Spinal cord (tissue), 3 donors: ENCODE data around the gene C1orf94.

GRCh38 chr1:33470470-33471216, 1.8 kb upstream of the ZSCAN20 start:
- PRO-cap: no peak
- RAMPAGE, long total RNA: no peak

DNA sequence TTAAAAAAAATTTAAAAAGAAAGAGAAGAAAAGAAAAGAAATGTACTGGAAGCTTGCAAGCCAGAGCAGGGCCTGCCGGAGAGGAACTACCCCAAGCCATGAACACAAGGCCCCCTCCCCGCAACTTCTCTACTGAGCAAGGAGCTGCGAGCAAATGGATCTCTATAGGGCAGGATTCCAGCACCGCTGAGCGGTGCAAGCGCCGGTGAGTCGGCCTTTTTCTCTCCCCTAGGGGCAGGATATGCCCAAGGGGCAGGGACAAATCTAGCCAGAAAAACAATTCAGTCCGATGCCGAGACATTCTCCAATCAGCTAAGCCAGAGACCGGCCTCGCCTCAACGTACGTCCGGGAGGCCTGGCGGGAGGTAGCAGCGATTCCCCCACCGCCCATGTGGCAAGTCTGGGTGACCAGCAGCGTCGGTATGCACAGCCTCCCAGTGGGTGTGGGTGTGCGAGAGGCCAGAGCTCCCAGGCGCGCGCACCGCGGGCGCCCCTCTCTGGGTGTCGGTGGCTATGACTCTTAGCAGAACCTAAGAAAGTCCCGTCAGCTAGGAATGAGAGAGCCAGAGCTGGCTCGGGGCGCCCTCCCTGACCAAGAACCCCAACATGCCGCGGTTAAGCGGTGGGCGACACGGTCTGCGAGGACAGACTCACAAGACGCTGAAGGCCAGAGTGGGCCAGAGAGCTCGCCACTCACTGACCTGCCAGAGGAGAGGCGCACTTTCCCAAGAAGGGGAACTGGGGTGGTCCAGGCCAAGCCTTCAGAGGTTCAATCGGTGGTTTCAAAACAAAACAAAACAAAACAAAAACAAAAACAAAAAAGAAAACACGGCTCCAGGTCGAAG, 1.9 kb downstream of the CSMD2 start:
- PRO-cap: no peak
- RAMPAGE, long total RNA: no peak

- PRO-cap: no peak
- RAMPAGE, long total RNA: no peak
Measured at GRCh38 chr1:34163724-34164629, 1.1 kb downstream of the CSMD2 start.

- PRO-cap: no peak
- RAMPAGE, long total RNA: no peak
Measured at GRCh38 chr1:34166754-34167341, 1.8 kb upstream of the CSMD2 start.

GRCh38 chr1:34176554-34177083, at the start of gene C1orf94:
Gene C1orf94, plus strand, starts transcription at chr1:34176907.
- PRO-cap: no peak
- RAMPAGE, long total RNA: no peak

DNA sequence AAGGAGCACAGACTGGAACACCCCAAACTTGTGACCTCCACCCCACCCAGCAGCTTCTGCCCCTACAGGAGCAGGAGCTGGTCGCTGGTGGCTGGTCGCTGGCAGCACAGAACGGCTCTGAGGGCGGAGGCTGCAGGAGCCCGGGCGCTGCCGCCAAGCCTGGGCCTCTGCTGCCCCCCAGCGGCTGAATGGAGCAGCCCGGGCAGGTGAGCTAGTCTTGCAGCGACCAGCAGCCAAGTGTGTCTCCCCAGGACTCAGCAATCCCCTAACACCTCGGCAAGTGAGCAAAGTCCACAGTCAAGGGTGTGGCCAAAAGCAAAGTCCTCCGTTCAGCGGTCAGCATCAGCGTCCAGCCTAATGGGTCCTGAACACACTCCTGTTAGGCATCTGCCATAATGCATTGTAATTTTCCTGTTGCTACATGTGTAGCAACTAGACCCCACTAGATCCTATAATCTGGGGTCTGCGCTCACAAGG, 12.1 kb upstream of the GJB5 start:
- PRO-cap: no peak
- RAMPAGE, long total RNA: no peak

- PRO-cap: no peak
- RAMPAGE, long total RNA: no peak
Measured at GRCh38 chr1:34885343-34886193, 26.0 kb upstream of the SMIM12 start.

DNA sequence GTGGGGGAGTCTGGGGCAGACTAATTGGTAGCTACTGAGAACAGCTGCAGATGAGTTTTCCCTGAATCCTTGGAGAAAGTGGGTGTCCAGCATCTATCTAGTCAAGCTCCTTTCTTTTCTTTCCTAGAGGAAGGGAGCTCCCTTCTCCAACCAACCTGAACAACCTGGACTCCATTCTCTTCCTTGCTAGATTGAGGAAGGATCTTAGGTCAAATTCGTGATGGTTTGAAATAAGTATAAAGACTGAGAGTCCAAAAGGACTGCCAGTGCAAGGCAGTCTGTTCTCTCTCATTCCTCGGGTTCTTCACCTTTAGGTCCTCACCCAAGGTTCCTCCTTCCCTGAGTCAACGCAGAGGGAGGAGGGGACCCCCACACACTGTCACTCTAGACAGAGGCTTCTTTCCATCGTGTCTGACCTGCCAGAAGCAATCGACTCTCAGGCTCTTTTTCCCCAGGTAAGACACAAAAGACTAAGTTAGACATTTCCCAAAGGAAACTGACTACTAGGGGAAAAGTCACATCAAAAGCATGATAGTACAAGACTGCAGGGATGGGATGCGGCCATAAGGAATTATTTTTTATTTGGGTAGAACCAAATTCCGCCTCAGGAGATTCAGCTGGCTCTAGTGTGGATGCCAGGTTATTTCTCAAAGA, 12.2 kb downstream of the TMEM35B start:
- PRO-cap: no peak
- RAMPAGE, long total RNA: no peak

GRCh38 chr1:35388665-35389289, 120.3 kb downstream of the ZMYM4 start:
- PRO-cap: no peak
- RAMPAGE, long total RNA: no peak

- PRO-cap: no peak
- RAMPAGE, long total RNA: no peak
Measured at GRCh38 chr1:35538796-35539406, 18.3 kb downstream of the KIAA0319L start.

DNA sequence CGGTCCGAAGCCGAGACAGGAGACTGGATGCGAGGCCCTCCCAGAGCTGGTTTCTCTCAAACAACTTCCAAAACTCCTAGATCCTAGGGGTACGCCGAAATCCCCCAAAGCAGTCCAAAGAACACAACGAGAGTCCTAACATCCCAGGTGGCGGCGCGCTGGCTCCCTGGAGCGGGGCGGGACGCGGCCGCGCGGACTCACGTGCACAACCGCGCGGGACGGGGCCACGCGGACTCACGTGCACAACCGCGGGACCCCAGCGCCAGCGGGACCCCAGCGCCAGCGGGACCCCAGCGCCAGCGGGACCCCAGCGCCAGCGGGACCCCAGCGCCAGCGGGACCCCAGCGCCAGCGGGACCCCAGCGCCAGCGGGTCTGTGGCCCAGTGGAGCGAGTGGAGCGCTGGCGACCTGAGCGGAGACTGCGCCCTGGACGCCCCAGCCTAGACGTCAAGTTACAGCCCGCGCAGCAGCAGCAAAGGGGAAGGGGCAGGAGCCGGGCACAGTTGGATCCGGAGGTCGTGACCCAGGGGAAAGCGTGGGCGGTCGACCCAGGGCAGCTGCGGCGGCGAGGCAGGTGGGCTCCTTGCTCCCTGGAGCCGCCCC, 3.7 kb downstream of the TFAP2E start:
- PRO-cap: no peak
- RAMPAGE, long total RNA: no peak

- PRO-cap: no peak
- RAMPAGE, long total RNA: no peak
Measured at GRCh38 chr1:35707113-35707659, 11.5 kb downstream of the C1orf216 start.

DNA sequence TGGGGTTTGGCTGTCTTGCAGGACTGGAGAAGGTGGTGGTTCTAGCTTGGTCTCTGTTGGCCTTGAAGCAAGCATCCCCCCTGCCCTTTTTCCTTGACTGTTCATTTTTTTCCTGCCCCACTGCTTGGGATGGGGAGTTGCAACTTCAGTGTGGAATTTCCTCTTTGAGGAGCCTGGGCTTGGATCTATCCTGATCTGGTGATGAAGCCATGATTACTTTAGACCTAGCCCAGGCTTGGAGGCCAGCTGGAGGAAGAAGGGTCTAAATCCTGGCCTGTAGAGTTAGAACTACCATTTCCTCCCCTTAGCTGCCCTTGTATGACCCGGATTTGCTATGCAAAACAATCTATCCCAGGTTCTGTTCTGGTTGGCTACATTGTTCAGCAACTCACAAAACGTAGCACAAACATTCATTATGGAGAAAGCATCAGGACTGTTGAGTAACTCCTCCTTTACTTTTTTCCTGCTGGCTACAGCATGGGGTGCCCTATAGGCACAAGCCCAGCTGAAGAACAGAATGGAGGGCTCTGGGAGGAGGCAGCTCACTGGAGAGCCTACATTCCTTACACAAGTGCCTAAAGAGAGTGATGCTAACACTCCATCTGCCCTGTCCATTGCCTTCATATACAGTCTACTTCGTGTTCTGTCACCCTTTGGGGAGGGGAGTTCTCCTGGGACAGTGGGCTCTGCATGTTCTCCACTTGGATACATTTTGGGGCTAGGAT, 9.4 kb upstream of the AGO3 start:
- PRO-cap: no peak
- RAMPAGE, long total RNA: no peak

GRCh38 chr1:35924281-35925089, 6.4 kb upstream of the AGO3 start:
- PRO-cap: no peak
- RAMPAGE, long total RNA: no peak

DNA sequence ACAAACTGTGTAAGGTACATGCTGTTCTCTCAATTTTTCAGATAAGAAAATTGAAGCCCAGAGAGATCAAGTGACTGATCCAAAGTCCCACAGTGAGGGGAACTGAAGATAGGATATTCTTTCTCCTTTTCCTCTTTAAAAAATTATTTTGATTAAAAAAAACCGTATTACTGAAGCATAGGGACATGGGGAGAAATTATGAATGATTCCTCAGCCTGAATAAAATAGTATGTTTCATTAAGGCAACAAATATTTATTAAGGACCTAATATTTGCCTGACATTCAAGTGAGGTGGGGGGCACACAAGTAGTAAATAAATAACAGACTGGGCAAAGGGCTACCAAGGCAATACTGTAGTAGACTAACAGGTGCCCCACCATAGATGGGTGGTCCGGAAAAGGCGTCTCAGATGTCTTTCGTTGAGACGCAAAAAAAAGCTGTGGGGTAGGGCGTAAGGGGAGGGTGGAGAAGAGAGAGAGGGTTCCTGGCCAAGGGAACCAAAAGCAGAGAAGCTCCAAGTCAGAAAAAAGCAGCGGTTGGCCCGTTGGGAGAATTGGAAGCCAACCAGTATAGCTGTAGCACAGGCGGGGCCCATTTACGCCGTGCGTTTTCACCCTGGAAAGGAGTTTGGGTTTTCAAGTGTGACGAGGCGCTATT, 922 bp upstream of the AGO3 start:
- PRO-cap: no peak
- RAMPAGE, long total RNA: no peak

GRCh38 chr1:36089553-36090152, 961 bp downstream of the ADPRS start:
- PRO-cap: no peak
- RAMPAGE, long total RNA: no peak

- PRO-cap: no peak
- RAMPAGE, long total RNA: no peak
Measured at GRCh38 chr1:36150628-36151451, 1.6 kb upstream of the TRAPPC3 start.

GRCh38 chr1:36151941-36152311, 2.6 kb upstream of the TRAPPC3 start:
- PRO-cap: no peak
- RAMPAGE, long total RNA: no peak

DNA sequence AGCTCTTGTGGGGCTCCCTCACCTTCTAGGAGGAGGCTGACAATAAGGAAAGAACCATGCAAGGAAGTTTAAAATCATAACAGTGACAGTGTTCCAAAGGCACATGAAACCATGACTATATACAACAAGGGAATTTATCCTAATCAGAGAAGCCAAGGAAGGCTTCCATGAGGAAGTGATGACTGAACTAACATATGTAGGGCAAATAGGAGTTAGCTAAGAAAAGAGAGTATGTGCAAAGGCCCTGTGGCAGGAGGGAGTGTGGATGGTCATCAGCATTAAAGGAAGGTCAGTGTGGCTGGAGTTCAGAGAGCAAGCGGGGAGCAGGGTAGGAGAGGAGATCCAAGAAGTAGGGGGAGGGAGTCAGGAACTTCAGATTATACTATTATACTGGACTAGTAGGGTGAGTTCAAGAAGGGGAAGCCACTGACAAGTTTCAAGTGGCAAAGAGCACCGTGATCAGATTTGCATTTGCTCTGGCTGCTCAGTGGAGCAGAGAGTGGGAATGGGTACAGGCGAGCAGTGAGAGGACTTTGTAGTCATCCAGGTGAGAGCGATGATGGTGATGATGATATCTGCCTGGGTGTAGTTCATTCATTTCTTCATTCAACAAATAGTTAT, 8.4 kb downstream of the MAP7D1 start:
- PRO-cap: no peak
- RAMPAGE, long total RNA: no peak

- PRO-cap: no peak
- RAMPAGE, long total RNA: no peak
Measured at GRCh38 chr1:36170279-36170968, 14.5 kb downstream of the MAP7D1 start.